ENCODE measurements around a stretch of chr18.

GRCh38 chr18:3447019-3447322 is 3.0 kb upstream of the TGIF1 start:
- PRO-cap, result no peak

DNA sequence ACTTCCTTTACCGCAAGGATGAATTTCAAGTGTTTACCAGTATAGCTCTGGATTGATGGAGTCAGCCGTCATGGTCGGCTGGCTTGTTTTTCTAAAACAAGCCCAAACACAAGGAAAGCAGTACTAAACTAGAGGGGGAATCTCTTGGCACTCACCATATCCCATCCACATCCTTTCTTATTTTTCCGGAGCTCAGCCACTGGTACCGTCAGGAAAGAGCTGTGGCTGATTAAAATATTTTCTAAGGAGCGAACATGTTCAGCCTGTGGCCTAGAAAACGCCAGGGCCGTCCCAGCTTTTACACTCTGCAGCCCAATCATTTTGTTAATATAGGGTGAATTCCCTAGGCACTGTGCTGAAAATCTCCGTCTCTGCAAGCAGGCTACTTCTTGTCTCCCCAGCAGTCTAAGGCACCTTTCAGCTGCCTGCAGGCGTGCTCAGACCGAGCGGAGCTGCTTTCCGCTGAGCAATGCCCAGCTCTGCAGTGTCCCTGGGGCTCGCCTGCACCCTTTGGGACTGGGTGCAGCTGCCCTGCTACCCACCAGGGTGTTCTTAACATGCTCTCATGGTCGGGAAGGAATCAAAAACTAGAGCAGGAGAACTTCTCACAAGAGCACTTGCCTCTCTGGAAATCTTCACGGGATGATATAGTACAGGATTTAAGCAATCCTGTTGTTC is 59.2 kb downstream of the TGIF1 start:
- PRO-cap, result no peak

GRCh38 chr18:3594817-3595410 is 144.9 kb downstream of the TGIF1 start:
- PRO-cap, result no peak

GRCh38 chr18:3653416-3654508 is 203.8 kb downstream of the TGIF1 start:
- PRO-cap, result no peak

GRCh38 chr18:3666990-3667505 is 217.1 kb downstream of the TGIF1 start:
- PRO-cap, result no peak

DNA sequence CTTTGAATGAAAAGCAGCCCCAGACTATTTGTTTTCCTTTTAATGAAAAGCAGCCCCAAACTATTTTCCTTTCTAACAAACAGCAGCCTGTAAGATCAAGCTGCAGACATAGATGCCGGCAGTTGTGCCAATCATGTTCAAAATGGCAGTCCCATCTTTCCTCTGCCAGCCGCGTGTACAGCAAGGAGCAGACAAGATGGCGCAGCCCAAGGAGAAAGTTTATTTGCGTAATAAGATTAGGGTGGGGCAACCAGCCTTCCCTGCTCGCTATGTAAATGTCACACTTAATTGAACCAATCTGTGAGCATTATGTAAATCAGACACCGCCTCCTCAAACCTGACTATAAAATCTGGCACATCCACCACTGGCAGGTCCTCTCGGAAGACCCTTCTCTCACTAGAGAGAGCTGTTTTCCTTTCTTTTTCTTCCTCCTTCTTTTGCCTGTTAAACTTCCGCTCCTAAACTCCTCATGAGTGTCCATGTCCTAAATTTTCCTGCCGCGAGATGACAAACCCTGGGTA is 226.1 kb downstream of the TGIF1 start:
- PRO-cap, result no peak

DNA sequence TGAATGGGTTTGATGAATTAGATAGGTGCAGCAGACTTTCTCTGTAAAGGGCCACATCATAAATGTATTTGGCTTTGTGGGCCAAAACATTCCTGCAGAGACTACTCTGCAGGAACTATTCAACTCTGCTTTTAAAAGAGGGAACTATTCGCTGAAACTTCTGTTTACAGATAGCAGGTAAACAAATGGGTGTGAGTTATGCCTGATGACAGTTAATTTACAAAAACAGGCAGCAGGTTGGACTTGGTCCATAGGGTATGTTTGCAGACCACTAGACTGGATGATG is 273.0 kb downstream of the TGIF1 start:
- PRO-cap, result no peak

- PRO-cap, result no peak
Measured at GRCh38 chr18:3992798-3993417, 462.2 kb downstream of the DLGAP1 start.

DNA sequence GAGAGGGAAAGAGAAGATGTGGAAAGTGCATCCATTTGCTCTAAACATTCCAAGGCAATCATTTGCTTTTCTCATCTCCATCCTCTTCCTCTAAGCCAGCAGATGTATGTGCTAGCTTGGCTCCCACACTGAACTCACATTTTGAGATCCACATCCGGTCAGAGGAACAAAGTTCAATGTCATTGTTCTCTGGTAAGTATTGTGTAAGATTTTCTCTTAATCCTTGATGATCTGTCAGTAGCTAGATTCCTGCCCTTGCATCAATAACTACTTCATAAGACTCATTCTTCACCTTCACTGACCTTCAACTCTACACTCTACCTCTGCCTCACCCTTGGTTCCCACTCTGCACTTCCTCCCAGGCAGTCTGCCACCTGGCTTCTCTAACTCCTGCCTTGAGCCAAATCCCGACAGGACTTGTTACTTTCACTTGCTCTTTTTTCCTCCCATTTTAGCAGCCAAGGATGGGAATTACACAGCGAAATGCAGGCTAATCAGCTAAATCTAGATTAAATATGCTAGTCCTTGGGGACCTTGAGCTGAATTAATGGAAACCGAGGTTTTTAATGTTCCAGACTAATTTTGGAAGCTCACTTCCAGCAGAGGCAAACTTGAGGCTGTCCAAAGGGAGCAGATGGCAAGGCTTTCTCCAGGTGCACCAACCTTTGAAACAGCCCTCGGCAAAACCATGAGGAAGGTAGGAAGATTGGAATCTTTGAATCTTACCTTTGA is 190.7 kb downstream of the DLGAP1 start:
- PRO-cap, result no peak

GRCh38 chr18:5058651-5059383 is 138.2 kb downstream of the AKAIN1 start:
- PRO-cap, result no peak

GRCh38 chr18:5294444-5294673 is 1.2 kb downstream of the ZBTB14 start:
- PRO-cap, result unidirectional peak, plus-strand start at chr18:5294622

- PRO-cap, result bidirectional peak, plus-strand start at chr18:5296999, minus-strand start at chr18:5296934
Measured at GRCh38 chr18:5296830-5297327, 1.4 kb upstream of the ZBTB14 start.

DNA sequence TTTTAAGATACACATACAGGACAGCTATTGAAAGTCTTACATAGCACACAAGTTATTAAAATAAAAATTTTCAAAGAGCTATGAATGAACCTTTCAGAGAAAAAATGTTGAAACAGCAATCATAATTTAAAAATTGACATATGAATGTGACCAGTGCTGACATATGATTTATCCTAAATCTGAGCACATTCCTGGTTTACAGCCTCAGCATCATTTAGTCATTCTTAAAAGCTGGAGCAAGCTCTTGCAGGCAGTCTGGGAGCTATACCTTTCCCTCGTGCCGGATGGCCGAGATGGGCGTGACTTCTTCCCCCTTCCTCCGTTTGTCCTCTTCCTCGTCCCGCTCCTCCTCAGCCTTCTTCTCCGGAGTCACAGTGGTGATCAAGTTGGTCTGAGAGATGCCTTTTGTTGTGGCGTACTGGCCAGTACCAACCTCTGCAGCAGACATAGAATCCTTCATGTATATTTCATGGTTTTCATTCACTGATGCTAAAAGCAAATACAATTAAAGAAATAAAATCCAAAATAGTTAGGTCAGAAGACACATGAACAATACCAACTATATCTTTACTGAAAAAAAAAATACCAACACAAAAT is 124.0 kb upstream of the ZBTB14 start:
- PRO-cap, result no peak

DNA sequence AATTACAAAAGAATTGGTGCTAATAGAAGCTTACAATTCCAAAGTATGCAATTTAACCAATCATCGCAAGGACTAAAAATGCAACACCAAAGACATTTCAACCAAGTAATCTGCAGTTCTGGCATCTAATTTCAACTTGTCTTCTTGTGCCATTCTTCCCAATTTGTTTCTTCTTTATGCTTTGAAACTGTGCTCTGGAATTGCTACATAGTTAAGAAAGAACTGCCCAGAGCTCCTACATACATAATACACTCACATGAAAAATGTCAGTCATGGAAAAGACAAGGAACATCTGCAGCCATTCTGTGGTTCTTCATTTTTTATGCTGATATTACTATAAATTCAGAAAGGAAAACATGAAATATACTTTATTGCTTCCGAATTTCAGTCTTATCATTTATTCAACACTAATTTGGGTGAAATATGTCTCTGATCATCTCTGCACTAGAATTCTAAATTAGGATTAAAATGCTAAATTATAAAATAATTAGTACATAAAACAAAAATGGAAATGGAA is 4.4 kb downstream of the EPB41L3 start:
- PRO-cap, result no peak

DNA sequence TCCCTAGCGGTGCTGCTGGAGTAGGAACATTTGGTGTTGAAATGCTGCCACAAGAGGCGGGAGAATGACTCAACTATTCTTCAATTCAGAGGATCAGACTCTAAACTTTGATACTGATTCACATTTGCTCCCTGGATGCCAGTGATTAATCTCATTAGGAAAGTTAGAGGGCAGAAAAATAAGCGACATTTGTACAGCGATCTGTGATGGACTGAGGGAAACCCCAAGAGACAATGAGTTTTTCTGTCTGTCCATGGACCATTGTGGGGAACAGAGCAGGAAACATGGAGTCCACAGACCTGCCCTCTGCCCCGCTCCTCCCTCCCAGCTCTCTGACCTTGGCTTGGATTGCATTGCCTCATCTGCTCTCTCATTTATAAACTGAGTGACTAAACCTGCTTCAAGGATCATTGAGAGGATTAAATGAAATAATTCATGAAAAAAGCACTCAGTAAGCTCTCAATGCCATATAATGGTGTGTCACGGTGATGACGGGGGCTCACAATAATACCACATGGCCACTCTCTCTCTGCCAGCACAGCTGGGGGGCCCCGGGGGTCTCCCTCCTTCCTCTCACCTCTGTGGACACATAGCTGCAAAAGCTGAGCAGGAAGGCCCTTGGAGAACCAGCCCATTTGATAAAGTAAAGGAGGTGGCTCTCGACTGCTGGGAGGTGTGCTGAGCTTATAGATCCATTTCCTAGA is 12.8 kb upstream of the EPB41L3 start:
- PRO-cap, result unidirectional peak, minus-strand start at position 334 of the sequence

- PRO-cap, result no peak
Measured at GRCh38 chr18:5894350-5894955, 869 bp downstream of the TMEM200C start.

DNA sequence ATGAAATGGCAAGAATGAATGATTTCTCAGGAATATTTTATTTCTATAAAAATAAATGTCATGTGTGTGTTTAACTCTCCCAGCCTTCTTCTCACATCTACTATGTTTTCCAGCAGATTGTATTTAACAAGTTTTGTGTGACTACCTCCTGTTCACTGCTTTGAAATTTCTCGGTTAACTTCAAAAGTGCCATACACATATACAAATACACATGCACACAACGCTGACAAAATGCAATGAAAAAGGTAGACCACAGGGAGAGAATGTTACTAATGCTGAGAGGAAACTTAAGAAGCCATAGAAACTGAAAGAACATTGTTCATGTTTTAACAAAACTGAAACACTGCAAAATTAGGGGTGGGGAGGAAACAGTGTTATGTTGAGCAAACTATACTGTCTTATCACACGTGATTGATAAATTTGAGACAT is 165.7 kb downstream of the L3MBTL4 start:
- PRO-cap, result no peak

DNA sequence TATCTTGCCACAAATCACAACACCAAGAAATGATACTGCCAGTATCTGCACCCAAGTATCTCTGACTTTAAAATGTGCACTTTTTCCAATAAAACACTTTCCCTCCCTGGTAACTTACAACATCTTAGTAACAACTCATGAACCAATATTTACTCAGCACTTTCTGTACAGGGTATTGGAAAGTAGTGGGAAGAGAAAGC is 52.2 kb downstream of the L3MBTL4 start:
- PRO-cap, result no peak

- PRO-cap, result no peak
Measured at GRCh38 chr18:6375008-6375497, 39.7 kb downstream of the L3MBTL4 start.

DNA sequence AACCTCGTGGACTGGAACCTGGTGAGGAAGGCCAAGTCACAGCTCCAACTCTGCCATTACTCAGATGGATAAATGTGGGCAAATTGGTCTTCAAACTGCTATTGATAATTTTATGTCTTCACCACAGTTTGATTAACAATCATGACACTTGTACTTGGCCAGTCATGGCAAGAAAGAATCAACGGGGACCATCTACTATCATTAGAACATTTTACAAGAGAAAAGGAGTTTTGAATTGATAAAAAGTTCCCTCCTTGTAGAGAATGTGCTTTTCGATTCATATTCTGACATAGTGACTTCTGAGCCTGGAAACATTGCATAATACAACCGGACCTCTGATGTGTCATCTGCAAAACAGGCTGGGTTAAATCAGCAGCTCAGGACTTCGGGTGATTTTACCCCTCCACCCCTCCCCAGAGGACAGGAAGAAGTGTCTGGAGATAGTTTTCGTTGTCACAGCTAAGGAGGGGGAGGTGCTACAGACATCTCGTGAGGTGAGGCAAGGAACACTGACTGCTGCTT is 8.5 kb downstream of the L3MBTL4 start:
- PRO-cap, result no peak